ENCODE data around the gene MED4.

DNA sequence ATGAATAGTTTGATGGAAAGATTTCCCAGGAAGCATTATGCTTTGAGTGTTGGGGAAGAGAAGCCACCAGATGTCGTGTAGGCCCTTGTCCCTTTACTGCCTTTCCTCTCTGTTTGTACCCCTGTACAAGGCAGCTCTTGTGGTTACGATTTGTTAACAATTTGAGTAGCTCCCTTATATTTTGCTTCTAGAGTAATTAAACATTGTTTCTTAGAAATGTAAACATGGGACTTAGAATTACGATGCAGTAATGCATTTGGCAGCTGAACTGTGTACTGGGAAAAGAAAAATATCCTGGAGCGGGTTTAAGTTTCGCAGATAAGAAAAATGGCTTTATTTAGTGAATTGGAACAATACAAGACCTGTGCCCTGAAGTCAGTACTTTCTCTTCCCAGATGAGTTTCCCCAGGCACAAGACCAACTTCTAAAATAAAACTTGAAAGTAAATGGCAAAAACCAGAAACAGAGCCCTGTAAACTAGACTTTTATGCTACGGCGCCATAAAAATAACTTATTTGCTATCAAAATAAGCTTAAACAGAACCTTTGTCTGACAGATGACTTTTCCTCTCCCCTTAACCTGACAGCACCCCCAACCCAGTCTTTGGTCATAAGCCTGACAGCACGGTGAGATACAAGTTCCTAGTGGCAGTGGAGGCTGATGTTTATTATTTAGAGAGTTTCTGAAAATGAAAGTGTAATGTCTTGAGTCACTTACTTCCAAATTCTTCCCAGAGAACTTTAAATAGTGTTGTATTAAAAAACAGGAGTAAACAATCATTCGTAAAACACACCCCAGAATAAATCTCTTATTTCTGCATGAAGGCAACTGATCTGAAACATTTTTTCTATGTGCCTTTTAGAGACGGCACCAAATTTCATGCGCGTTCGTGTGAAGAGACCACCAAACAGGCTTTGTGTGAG lies 63.1 kb downstream of the LRCH1 start:
- RRBS = no CpG with 5 or more reads among the region's 13 CpGs
CAGE:
- cytosol, long polyA plus RNA = no peak
- long polyA plus RNA = no peak
- nucleus, long polyA plus RNA = no peak

DNA sequence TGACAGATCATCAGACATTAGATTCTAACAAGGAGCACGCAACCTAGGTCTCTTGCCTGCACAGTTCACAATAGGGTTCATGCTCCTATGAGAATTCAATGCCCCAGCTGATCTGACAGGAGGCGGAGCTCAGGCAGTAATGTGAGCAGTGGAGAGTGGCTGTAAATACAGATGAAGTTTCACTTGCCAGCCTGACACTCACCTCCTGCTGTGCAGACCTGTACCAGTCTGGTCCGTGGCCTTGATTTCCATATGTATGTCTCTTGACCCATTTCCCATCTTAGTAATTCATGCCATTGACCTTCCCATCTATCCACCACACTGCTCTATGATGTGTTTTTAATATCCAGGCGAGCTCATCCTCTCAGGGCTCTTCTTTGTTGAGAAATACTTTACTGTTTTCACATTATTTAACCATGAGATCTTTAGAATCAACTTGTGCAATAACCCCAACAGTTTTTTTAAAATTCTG lies 95.2 kb downstream of the LRCH1 start:
- RRBS = no CpG with 5 or more reads among the region's 4 CpGs
CAGE:
- cytosol, long polyA plus RNA = no peak
- long polyA plus RNA = no peak
- nucleus, long polyA plus RNA = no peak

DNA sequence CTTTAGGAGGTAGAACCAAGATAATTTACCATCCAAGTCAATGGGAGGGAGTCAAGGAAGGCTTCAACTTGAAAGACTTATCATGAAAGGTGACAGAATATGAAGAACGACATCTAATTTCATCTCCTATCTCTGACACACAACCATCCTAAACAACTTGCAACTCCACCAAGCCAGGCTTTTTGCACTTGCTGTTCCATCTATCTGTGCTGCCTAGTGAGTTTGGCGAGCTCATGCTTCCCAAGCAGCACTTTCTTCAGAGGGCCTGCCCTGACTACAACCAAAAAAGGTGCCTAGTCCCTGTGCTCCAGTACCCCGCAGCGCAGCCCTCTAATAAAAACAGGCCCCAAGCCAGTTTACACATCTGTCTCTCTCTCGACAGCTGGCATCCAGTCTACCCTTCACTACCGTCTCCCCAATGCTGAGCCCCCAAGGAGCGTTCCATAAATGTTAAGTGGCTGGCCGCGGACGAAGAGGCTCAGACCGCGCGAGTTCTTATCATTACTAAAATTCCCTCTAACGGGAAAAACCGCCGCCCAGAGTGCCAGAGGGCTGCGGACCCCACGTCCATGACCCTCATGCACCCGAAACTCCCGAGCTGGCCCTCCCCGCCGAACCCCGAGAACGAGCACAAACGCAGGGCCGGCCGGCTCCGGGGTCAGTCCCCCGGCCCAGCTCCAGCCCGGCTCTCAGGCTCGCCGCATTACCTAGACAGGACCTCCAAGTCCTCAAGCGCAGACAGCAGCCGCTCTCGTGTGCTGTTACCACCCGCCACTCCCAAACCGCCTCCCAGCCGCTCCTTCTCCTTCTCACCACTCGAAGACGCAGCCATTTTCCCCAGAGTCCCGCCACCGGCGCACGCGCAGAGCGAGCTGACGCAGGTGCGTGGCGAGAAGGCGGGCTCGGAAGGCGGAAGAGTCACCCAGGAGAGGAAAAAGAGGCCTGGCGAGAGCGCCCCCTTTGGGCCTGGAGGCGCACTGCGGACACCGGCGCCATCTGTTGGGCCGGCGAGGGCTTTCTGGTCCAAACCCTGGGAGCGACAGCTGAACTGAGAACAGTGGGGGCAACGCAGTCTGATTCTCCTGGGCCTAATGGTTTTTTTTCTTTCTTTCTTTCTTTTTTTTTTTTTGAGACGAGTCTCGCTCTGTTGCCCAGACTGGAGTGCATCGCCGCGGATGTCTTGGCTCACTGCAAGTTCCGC lies at the start of gene MED4:
Gene MED4 (minus strand): TSS at position 858 of the 1,201 bp plus-strand sequence.
- RRBS = no CpG with 5 or more reads among the region's 68 CpGs
CAGE:
- cytosol, long polyA plus RNA = start-site peak on the minus strand centred at position 848 of the sequence, 22 bp wide, 607 and 1,100 reads in 2 replicates
- long polyA plus RNA = start-site peak on the minus strand centred at position 848 of the sequence, 22 bp wide, 956 and 961 reads in 2 replicates
- nucleus, long polyA plus RNA = start-site peak on the minus strand centred at position 845 of the sequence, 18 bp wide, 397 and 314 reads in 2 replicates

GRCh38 chr13:48144401-48144907 lies 49.5 kb upstream of the MED4 start:
- RRBS = no CpG with 5 or more reads among the region's 5 CpGs
CAGE:
- cytosol, long polyA plus RNA = no peak
- long polyA plus RNA = no peak
- nucleus, long polyA plus RNA = no peak

GRCh38 chr13:48263186-48263668 lies 30.2 kb downstream of the ITM2B start:
- RRBS = no CpG with 5 or more reads among the region's 1 CpG
CAGE:
- cytosol, long polyA plus RNA = no peak
- long polyA plus RNA = no peak
- nucleus, long polyA plus RNA = no peak

DNA sequence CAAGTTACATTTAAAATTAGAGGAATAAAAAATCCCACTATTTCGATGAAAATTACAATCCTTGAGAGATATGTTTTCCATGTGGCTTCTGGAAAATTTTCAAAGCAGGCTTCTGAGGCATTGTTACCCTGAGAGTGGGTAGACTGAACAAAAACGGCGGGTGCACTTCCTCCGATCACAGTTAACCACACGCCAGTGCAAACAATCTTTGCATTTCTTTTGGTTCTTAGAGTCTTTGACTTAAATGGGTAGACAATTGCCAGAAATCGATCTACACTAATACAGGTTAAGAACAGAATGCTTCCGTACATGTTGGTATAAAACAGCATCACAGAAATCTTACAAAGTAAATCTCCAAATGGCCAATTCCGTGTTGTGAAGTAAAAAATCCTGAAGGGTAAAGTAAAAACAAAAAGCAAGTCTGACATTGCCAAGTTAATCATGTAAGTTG lies 1.1 kb downstream of the LPAR6 start:
- RRBS = no CpG with 5 or more reads among the region's 8 CpGs
CAGE:
- cytosol, long polyA plus RNA = no peak
- long polyA plus RNA = no peak
- nucleus, long polyA plus RNA = no peak

- RRBS = no CpG with 5 or more reads among the region's 1 CpG
CAGE:
- cytosol, long polyA plus RNA = no peak
- long polyA plus RNA = no peak
- nucleus, long polyA plus RNA = no peak
Measured at GRCh38 chr13:48446505-48447028, 33.7 kb upstream of the LPAR6 start.

- RRBS = no CpG with 5 or more reads among the region's 6 CpGs
CAGE:
- cytosol, long polyA plus RNA = no peak
- long polyA plus RNA = no peak
- nucleus, long polyA plus RNA = no peak
Measured at GRCh38 chr13:48476082-48476998, 56.5 kb downstream of the RCBTB2 start.

GRCh38 chr13:48506696-48507559 lies 26.0 kb downstream of the RCBTB2 start:
- RRBS = no CpG with 5 or more reads among the region's 12 CpGs
CAGE:
- cytosol, long polyA plus RNA = no peak
- long polyA plus RNA = no peak
- nucleus, long polyA plus RNA = no peak

- RRBS = no CpG with 5 or more reads among the region's 3 CpGs
CAGE:
- cytosol, long polyA plus RNA = no peak
- long polyA plus RNA = no peak
- nucleus, long polyA plus RNA = no peak
Measured at GRCh38 chr13:48542200-48542504, 9.3 kb upstream of the RCBTB2 start.

DNA sequence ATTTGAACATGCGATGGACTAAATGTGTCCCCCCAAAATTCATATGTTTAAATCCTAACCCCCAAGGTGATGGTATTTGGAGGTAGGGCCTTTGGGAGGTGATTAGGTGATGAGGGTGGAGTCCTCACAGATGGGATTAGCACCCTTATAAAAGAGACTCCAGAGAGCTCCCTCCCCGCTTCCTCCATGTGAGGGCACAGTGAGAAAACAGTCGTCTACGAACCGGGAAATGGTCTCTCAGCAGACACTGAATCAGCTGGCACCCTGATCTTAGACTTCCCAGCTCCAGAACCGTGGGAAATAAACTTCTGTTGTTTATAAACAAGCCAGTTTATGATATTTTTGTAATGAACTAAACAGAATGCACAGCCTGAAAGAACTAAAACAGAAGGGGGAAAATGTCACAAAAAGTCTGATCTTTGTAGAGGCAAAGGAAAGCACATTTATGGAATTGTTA lies 59.2 kb upstream of the CYSLTR2 start:
- RRBS = no CpG with 5 or more reads among the region's 6 CpGs
CAGE:
- cytosol, long polyA plus RNA = no peak
- long polyA plus RNA = no peak
- nucleus, long polyA plus RNA = no peak

DNA sequence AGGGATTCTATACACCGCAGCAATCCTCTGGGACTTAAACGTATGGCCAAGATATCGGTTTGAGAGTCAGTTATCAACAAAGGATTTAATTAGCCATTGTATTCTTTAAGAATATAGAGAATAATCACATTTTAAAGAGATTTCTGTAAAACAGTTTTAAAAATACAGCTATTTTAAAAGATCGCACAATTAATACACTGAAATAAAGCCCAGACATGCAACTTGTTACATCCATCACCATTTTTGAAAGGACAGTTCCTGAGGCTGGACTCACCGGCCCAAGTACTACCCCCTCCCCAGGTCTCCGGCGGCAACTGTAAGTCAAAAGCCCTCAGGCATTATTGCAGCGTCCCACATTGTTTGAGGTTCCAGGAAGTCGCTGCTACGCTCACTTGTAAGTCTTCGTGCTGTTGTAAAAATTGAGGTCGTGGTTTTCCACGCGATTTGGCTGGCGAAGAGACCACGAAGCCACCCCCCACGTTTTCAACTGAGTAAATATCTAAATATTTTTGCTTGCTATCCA lies 750 bp upstream of the FNDC3A start:
- RRBS = no CpG with 5 or more reads among the region's 17 CpGs
CAGE:
- cytosol, long polyA plus RNA = no peak
- long polyA plus RNA = no peak
- nucleus, long polyA plus RNA = no peak

DNA sequence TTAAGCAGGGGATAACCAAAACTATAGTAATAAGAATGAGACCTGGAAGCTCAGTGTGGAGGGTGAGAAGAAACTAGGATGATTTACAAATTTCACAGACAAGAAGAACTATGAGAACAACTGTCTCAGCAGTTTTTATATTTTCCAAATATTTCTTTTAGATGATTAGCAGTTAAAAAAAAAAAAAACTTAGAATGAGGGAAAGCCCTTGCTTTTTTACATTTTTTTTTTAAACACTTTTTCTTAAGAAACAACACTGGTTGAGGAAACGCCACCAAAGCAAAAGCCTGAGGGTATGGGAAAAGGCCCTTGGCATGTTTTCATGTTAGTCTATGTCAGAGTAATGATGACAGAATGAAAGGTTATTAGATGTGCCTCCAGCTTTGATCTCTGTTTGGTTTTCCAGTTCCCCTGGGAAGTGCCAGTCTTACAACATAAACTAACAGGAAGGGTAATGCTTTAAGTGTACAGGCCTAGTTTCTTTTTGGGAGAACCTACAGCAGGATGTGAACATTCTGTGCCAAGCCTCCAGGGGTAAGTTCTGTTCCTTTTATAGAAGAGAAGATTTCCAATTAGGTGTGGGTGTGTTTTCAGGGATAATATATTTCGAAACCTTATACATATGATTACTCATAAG lies 121.5 kb downstream of the FNDC3A start:
- RRBS = no CpG with 5 or more reads among the region's 2 CpGs
CAGE:
- cytosol, long polyA plus RNA = no peak
- long polyA plus RNA = no peak
- nucleus, long polyA plus RNA = no peak

DNA sequence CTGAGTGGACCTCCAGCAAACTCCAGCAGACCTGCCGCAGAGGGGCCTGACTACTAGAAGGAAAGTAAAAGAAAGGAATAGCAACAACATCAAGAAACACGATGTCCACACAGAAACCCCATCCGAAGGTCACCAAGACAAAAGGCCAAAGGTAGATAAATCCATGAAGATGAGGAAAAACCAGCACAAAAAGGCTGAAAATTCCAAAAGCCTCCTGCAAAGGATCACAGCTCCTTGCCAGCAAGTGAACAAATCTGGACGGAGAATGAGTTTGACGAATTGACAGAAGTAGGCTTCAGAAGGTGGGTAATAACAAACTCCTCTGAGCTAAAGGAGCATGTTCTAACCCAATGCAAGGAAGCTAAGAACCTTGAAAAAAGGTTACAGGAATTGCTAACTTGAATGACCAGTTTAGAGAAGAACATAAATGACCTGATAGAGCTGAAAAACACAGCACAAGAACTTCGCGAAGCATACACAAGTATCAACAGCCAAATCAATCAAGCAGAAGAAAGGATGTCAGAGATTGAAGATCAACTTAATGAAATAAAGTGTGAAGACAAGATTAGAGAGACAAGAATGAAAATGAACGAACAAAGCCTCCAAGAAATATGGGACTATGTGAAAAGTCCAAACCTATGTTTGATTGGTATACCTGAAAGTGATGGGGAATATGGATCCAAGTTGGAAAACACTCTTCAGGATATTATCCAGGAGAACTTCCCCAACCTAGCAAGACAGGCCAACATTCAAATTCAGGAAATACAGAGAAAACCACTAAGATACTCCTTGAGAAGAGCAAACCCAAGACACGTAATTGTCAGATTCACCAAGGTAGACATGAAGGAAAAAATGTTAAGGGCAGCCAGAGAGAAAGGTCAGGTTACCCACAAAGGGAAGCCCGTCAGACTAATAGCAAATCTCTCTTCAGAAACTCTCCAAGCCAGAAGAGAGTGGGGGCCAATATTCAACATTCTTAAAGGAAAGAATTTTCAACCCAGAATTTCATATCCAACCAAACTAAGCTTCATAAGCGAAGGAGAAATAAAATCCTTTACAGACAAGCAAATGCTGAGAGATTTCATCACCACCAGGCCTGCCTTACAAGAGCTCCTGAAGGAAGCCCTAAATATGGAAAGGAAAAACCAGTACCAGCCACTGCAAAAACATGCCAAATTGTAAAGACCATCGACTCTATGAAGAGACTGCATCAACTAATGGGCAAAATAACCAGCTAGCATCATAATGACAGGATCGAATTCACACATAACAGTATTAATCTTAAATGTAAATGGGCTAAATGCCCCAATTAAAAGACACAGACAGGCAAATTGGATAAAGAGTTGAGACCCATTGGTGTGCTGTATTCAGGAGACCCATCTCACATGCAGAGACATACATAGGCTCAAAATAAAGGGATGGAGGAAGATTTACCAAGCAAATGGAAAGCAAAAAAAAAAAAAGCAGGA lies 100.4 kb upstream of the MLNR start:
- RRBS = no CpG with 5 or more reads among the region's 13 CpGs
CAGE:
- cytosol, long polyA plus RNA = no peak
- long polyA plus RNA = no peak
- nucleus, long polyA plus RNA = no peak

DNA sequence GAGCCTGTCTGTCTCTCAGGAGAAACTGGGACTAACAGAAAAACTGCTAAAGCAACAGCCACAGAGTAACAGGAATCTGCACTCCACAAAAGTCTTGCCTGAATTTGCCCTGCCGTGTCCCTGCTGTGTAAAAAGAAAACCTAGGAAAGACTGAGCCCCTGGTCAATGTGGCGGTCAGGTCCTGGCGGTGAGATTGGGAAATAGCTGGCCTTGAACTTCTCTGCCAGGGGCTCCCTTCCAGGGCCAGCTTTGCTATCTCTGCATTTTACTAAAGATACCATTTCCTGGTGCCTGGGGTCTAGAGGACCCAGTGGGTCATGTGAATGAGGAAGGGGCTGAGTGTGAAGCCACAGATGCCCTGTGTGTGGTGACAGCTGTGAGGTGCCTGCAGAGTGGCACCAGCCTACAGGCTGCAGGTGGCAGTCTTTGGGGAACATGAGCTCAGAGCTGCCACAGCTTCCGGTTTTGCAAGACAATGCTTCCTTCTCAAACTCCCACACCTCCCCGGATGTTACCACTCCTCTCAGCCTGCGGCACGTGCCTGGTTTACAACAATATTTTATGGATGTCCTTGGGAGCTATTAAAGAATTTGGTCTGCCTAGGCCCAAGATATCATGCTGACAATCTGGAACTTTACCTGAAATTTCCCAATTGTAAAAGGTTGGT lies 5.2 kb upstream of the MLNR start:
- RRBS = no CpG with 5 or more reads among the region's 7 CpGs
CAGE:
- cytosol, long polyA plus RNA = no peak
- long polyA plus RNA = no peak
- nucleus, long polyA plus RNA = no peak

GRCh38 chr13:49308613-49309480 lies 61.1 kb downstream of the CDADC1 start:
- RRBS = no CpG with 5 or more reads among the region's 11 CpGs
CAGE:
- cytosol, long polyA plus RNA = no peak
- long polyA plus RNA = no peak
- nucleus, long polyA plus RNA = no peak

DNA sequence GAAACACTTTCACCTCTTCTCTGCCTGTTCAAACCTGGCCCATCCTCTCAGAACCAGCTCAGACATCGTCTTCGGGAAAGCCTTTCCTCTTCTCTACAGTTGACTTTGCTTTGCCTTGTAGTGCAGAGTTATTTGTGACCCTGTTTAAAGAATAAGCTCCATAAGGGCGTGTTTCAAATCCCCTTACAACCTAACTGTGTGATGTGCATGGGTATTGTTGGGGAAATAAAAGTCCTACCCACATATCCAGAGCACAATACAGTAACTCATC lies 86.7 kb downstream of the CDADC1 start:
- RRBS = no CpG with 5 or more reads among the region's 3 CpGs
CAGE:
- cytosol, long polyA plus RNA = no peak
- long polyA plus RNA = no peak
- nucleus, long polyA plus RNA = no peak

- RRBS = no CpG with 5 or more reads among the region's 13 CpGs
CAGE:
- cytosol, long polyA plus RNA = no peak
- long polyA plus RNA = no peak
- nucleus, long polyA plus RNA = no peak
Measured at GRCh38 chr13:49443129-49443669, 665 bp downstream of the CAB39L start.

DNA sequence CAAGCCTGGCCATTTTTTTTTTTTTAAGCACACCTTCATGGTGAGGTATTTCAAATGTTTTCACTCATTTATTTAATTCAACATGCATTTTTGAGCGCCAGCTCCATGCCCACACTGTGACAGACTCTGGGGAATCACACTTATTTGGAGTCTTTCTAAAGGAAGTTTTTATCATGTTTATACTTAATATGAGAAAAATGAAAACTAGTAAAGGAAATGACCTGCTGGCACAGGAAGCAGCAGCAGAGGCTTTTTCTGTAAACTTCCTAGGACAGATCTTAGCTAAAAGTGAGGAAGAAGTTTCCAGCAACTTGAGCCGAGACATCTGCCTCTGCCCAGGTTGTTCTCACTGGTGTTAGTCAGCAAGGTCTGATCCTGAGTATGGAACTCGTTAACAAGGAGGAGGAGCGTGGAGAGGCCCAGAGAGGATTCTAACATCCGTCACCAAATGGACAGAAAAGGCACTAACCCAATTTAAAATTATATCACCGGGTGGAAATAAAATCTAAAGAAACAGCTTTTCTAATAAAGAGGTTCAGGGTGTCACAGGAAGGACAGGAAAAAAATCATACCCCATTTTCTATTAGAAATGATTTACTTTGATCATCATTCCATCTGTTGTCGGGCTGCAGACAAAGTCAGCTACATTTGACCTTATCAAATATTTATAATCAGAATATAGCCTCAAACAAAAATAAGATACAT lies 43.6 kb downstream of the PHF11 start:
- RRBS = no CpG with 5 or more reads among the region's 7 CpGs
CAGE:
- cytosol, long polyA plus RNA = no peak
- long polyA plus RNA = no peak
- nucleus, long polyA plus RNA = no peak

GRCh38 chr13:49793110-49793321 lies 534 bp upstream of the KPNA3 start:
- RRBS = no CpG with 5 or more reads among the region's 8 CpGs
CAGE:
- cytosol, long polyA plus RNA = no peak
- long polyA plus RNA = no peak
- nucleus, long polyA plus RNA = no peak